ENCODE data around the genes ZNF827, SLC10A7 and IQCM.

DNA sequence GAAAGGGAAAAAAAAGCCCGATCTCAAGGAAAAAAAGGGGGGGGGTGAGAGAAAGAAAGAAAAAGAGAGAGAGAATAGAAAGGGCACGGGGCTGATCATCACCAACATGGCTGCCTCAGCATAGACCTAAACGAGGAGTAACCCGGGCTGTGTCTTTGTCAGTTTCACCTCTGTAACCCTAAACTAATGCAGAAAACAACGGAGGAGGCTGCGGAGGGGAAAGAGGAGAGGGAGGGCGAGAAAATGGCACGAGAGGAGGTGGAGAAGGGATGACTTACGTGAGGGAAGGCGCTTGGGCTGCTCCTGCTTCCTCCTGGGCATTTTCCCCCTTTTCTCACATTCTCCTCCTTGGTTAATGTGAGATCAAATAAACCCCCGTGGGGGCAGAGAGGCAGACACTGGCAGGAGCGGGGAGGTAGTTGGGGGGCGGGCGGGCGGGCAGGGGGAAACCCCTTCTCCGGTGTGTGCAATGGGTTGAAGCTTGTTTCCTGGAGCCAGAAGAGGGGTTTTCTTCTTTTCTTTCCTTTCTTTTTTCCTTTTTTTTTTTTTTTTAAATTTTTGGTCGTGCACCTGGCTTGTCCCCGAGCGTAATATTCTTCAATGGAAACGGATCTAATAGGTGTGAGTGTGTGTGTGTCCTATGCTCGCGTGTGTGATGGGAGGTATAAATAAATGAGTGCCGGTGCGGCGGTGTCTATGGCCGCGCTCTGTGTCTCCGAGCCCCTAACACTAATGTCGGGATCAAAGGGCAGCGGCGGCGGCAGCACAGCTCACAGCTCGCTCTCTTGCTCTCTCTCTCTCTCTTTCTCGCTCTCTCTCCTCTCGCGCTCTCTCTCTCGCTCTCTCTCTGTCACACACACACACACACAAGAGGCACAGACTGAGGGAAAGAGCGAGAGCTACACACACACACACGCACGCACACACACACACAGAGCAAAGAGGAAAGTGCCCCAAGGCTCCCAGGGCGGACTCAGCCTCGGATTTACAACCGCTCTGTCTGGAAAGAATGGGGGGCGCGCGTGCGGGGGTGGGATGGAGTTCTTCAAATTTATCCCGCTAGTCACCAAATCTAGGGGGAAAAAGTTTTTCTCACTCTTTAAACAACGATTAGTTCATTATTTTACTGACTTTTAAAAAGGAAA, at the start of gene ZNF827:
TSS of gene ZNF827 (minus strand) at position 737 of the 1,145 bp plus-strand sequence.
- PRO-cap = unidirectional peak, minus-strand start at position 336 of the sequence; bidirectional peak, plus-strand start at position 878 of the sequence, minus-strand start at position 737 of the sequence

DNA sequence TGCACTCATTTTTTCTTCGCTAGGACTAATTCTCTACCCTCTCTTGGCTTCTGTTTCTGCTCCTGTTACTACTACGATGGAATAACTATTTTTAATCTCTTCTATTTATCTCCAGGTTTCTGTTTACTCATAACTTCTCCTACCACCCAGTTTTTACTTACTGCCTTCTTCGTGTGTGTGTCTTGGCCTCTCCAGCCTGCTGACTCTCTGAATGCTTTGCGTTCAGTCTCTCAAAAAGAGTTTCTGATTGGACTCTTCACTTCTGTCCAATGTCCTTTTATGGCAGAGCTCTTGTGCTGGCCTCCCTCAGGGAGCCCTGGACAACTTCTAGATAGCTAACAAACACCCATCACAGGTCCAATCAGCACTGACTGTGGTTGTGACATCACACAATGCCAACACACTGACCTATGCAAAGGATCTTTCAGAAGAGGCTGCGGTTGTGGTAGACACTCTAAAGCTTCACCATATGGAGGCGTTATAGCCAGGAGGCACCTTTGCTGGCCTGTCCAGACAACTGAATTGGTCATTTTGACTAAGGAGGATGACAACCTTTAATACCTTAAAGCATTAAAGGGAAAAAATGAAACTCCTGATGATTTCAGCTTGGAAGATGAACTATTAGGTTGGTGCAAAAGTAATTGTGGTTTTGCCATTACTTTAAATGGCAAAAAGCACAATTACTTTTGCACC, 53.8 kb upstream of the LSM6 start:
- PRO-cap = no peak

DNA sequence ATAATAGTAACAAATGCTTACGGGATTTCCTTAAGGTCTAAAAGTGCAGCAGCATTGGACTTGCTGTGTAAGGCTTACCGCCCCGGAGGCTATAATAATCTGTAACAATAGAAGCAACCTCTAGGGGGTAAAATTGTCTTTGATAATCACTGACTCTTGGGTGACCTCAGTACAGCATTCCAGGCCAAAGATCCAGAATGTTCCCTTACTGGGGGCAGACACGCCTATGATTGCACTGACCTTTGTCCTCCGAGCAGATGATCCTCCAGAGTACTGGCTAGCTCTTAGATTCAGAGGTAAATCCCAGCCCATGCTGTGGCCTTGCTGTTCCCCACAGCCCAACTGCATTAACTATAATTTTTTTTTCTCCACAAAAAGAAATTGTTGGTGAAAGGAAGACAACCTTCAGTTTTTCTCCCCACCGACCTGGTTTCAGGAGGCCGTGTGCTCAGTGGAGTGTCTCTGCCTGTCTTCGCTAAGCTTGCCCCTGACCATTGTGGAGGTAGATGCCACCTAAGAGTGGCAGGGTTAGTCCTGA, 16.6 kb downstream of the LSM6 start:
- PRO-cap = no peak

DNA sequence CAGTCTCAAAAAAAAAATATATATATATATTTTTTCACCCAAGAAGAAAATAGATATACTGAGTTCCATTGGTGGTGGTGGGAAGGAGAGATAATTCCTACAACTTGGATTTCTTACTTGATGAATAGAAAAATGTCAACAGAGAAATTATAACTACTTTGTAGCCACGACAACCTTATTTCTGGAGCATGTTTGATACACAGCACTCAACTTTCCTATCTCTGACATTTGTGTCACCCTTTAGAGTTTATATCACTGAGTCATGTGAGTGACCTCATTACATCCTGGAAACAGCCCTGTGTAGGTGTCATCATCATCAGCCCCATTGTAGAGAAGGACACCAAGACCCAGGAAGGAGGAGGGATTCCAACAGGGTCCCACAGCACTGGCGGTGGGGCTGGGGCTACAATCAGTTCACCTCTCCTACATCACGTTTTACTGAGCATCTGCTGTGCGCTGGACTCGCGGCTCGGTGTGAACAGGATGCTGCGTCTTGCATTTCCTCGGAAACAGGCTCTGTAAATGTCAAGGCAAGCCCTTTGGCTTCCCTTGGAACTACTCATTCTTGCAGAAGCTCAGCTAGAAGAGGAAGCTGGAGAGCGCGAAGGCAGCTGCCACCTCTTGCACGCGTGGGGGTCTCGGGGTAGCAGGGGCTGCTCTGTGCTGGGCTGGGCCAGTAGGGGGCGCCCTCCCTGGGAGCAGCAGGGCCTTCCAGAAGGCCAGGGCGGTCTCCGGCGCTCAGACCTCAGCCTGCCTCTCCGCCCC, 28.8 kb downstream of the REELD1 start:
- PRO-cap = unidirectional peak, minus-strand start at position 223 of the sequence

GRCh38 chr4:146407396-146408586, 113.9 kb downstream of the SLC10A7 start:
- PRO-cap = no peak

GRCh38 chr4:146521433-146522527, at the start of gene SLC10A7:
SLC10A7 (minus strand) TSS chr4:146521940.
- PRO-cap = unidirectional peak, plus-strand start at chr4:146522468

DNA sequence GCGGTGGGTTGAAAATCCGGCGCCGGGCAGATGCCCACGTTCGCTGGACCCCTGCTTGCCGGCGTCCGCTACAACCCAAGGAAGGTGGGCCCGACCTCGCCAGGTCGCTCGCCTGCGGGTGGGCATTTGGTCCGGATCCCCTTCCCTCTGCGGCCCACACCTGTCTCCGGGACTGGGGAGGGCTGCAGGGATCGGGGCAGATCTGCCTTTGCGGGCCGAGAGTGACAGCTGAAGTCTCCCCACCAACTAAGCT, 714 bp upstream of the SLC10A7 start:
- PRO-cap = no peak

- PRO-cap = no peak
These were observed 212.6 kb upstream of the TTC29 start for GRCh38 chr4:147158034-147158824.

DNA sequence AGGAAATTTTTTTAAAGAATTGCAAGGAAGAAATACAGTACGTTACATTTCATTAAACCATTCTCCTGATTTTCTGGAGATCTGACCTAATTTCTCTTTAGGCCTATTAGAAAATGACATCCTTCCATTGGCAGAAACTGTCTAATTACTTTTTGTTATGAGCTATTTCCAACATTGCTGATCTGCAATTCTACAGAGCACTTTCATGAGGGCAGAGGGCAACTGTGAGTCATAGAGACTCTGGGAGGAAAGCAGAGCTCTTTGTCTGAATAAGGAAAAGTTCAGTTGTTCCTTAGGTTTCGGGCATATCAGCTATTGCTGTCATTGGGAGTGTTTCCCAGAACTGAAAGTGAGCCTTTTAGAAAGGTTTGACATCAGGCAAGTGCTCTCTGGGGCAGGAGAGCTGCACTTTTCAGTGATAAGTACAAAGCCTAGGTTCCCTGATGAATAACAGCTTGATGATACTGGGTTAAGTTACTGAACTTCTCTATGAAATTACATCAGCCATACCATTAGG, 119.2 kb upstream of the EDNRA start:
- PRO-cap = no peak

DNA sequence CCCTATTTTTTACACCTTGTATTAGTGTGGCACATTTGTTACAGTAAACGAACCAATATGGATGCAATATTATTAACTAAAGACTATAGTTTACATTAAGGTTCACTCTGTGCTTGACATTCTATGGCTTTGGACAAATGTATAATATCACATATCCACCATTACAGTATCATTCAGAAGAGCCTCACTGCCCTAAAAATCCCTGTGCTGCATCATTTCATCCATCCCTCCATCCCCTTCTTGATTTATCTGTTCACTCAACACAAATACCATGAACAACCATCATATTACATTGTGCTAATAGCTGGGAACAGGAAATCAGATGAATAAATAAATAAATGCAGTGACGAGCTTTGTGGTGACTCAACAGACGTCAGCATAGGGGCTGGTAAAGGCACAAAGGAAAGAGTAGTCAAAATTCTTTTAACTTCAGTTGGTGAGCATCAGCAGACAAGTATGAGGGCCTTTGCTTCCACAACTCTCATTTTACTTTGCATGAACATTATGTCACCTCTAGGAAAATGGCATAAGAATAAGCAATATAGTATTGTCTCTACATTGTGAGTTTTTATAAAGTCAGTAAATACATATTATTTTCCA, 65.4 kb downstream of the EDNRA start:
- PRO-cap = no peak

DNA sequence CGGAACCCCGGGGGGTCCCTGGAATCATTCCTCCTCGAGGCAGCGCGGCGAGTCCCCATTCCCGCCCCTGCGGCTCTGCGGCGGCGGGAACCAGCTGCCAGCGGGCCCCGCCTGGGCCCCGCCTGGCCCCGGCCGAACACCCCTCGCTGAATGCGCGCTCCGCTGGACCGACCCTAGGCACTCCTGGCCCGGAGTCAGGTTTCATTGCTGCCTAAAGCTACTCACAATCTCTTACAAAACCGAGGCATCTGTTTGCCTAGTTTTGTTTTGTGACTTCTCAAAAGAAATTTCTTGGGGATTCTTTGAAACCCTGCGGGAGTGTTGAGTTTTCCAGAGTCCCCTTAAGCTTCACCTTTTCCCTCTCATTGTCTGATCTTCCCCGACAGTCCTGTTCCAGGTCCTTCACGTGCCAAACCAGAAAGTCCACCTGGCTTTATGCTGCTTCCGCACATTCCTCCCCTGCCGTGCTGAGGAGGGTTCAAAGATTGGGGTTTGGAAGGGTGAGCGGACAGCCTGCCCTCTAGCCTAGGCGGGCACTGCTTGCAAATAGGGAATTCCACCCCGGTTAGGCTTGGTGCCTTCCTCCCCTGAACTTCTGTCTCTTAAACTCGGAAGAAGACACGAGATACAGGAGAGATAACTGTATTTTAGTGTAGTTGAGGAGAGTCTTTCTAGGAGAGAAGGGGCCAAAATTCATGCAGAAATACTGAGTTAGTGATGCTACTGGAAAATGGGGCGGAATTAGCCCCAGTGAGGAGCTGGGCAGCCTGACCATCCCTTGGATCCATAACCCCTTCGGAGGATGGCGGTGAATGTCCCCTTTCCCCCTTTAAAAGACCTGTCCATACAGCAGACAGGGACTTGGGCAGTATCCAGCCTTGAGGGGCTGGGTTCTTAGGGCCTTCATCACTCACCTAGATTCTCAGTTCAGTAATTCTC, 979 bp downstream of the ARHGAP10 start:
- PRO-cap = unidirectional peak, minus-strand start at position 77 of the sequence

GRCh38 chr4:147822655-147823107, 90.8 kb downstream of the ARHGAP10 start:
- PRO-cap = no peak

DNA sequence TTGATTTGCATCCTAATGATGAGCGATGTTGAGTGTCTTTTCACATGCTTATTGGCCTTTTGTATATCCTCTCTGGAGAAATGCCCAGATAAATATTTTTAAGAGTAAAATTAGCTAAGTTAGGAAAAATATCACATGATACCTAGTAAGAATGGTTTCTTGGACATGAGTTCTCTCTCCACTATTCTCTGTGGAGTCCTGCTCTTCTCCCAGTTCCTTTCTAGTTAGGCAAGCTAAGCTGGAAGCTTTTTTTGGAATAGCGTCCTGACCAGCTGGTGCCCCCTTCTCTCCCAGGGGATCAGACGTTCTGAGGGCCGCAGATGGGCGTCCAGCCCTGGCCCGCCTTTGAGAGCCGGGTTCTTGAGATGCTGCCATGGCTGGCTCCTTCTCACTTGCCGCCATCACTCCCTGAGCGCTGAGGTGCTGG, 132.1 kb downstream of the ARHGAP10 start:
- PRO-cap = no peak

DNA sequence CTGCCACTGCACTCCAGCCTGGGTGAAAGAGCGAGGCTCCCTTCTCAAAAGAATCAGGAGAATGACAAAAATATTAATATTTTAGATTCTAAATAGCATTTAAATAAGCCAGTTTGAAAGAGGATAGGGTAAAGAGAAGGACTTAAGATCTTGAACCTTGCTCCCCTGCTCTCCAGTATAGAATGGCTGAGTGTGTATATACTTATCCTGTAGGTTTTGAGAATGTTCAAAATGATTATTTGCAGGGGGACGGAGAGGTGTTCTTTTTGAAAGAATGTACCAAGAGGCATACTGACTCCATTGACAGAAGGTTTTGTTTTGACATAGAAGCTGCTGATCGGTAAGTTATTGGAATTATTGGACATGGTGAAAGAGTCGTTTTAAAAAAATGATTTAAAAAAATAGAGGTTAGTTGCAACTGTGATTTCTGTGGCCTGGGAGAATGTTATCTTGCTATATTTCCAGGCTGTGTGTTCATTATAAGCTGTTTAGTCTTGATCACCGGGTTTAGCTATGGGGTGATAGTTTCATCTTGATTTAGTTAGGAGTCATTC, 149.8 kb downstream of the ARHGAP10 start:
- PRO-cap = no peak

GRCh38 chr4:148100885-148101596, 341.2 kb downstream of the NR3C2 start:
- PRO-cap = no peak

DNA sequence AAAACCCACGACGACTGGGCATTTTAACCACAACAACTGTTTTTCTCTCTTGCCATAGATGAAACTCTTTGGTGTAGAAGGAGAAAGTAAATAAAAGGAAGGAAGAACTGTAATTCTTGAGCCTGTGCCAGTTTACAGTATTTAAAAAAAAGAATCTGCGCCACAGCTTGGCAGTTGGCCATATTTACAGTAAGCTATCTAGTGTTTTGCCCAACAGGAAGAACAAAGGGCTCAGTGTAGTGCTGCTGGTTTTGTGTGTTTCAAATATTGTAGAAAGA, 66.1 kb downstream of the NR3C2 start:
- PRO-cap = no peak

GRCh38 chr4:149815542-149816044, at the start of gene IQCM:
IQCM (minus strand) TSS chr4:149815843.
- PRO-cap = no peak

GRCh38 chr4:150039619-150040233, 38.5 kb upstream of the DCLK2 start:
- PRO-cap = no peak

DNA sequence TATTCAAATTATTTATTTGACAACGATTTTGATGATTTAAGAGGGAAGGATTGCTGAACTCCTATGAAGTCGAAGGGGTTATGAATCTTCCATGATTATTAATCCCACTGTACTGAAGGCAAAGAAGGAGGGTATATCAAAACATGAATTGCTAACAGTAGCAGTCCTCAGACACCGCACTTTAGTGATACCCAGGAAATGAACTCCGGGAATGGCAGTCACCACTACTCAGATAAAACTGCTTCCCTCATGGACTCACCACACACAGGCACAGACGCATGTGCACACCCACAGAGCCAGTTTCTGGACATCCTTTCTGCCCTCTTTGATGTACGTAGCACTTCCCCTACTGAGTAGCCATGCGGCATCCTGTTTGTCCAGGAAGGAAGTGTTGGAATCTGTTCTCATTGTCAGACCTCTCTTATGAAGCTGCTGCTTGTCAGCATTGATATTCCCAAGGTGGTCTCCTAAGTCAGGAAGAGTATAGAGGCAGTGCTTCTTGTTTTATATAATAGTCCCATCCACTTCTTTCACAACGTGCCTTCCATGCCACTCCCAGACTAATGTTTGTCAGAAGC, 95.7 kb downstream of the DCLK2 start:
- PRO-cap = unidirectional peak, minus-strand start at position 240 of the sequence

GRCh38 chr4:150575979-150576421, 6.0 kb upstream of the MAB21L2 start:
- PRO-cap = unidirectional peak, plus-strand start at chr4:150576169

Measured in parotid gland (tissue), 1 donor.